Left common carotid artery plus branches (tissue), 1 donor: ENCODE measurements around a stretch of chr1.

DNA sequence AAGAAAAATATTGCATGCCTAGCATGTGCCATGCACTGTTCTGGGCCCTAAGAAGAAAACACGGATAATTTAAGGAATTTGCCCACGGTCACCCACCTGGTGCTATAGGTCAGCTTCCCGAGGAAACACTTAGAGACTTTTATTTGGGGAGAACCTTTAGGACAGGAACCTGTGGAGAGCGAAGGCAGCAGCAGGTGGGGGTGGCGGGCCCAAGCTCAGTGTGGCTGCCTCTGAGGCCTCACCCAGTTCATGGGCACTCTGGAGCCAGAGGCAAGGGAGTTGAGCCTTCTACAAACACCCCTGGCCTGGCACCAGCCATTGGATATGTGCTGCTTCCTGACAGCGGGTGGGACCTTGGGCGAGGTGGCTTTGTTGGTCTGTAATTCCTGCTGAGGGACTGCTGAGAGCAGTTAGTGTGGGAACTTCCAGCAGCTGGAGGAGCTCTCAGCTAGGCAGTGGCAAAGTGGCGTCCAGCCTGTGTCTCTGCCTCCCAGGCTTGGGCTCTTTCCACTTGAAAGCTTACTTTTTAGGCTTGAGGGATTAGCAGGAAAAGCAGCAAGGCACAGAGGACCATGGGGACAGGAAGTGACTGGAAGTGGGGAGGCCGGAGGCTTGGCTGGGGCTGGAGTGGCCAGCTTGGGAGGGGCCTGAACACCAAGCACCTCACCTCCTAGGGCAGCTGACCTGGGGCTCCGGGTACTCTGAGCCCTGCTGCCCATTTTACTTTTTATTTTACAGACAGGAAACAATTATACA is 19.1 kb downstream of the MRPL37 start:
- PRO-cap, result no peak

GRCh38 chr1:54242876-54243668 is 43.1 kb downstream of the MRPL37 start:
- PRO-cap, result no peak

GRCh38 chr1:54253444-54254211 is 53.7 kb downstream of the MRPL37 start:
- PRO-cap, result no peak

- PRO-cap, result no peak
These were observed 73.8 kb downstream of the MRPL37 start for GRCh38 chr1:54273772-54274212.

- PRO-cap, result no peak
These were observed 77.8 kb downstream of the MRPL37 start for GRCh38 chr1:54277771-54278250.

DNA sequence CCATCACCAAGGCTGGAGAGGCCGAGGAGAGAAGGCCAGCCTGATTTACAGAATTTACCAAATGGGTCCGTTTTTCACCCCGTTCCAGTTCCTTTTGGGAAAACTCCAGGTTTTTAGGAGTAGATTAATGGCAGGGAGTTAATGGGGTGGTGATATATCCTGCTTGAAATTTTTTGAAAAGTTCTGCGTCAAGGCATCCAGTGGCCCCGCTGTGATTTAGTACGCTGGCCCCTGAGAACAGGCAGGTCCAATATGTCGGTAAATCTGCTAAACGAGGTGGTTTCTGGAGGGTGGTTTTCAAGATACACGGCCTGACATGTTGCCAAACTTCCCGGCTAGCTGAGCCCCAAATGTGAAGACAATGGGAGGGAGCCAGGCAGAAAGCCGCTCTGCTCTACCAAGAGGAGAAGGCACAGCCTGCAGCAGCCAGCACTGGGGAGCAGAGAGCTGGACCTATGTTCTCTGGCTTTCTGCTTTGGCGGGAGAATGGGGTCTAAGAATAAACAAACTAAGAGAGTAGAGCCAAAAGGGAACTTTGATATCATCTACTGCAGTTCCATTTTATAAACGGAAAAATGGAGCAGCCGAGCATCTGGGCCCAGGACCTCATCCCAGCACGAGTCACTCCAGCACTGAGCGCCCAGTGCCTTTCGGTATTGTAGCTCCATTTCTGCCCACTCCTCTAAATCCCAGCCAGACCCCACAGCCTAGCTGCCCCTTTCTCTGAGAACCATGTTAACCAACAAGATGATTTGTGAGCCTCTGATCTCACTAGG is 124.8 kb downstream of the MRPL37 start:
- PRO-cap, result no peak

DNA sequence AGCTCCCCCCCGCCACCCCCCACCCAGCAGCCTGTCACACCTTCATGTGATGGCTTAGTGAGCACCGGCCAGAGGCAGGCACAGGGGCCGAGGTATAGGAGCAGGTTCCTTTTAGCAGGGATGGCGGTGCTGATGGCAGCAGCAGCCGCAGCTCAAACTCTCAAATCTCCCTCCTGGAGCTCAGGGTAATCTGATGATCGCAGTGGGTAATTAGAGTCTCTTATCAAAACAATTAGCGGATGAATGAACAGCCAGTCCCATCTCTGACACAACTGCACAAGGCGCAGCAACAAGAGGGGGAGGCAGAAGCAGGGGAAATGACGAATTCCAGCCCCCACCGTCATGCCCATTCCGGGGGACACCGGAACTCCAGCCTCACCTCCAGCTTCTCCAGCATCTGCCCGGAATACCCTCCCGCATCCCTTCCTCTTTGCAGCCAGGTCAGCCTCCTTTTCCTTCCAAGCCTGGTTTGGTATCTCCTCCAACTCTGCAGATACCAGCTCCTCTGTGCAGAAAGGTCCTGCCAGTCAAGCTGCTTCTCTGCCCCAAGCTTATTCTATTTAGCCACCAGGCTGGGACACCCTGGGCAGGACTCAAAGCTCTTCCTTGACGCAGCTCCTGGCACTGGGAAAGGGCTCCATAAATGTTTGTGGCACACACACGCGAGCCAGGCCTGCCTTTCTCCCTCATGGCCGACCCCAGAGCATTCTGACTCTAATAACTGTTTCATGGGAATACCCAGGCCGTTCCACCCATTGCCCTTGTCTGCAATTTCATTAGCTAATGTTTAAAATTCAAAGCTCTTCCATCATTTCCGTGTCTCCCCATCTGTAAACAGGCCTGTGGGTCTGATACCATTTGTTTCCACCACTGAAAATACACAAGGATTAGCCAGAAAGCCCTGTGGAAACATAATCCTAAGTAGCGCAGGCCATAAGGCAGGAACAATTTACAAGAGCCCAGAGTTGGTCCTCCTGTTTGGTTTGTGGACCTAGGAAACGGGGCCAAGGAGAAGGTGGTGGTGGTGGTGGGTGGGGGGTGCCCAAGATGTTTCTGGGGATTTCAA is 126.3 kb downstream of the MRPL37 start:
- PRO-cap, result no peak

- PRO-cap, result no peak
These were observed 145.0 kb downstream of the MRPL37 start for GRCh38 chr1:54344663-54345722.

DNA sequence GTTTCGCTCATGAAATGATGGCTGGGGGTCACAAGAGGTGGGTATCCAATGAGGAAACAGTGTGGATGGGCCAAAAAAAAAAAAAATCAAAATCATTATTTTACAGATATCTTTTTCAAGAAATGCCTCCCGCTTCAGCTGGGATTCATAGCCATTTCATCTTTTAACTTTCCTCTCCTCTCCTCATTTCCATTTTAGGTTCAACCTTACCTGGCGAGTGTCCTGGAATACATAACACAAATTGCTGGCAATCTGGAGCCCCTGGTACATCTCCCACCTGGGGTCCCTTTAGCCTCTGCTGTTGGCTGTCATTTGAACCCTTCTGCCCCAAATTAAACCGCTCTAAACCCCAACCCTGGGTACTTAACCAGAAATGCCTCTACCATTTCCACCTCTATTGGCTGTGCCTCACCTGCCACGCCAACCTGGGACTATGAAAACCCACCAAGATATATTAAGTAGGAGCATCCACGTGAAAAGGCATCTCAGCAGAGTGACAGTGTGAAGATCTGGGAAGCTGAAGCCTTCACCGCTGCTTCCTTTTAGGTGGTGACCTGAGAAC is 149.8 kb downstream of the MRPL37 start:
- PRO-cap, result no peak

DNA sequence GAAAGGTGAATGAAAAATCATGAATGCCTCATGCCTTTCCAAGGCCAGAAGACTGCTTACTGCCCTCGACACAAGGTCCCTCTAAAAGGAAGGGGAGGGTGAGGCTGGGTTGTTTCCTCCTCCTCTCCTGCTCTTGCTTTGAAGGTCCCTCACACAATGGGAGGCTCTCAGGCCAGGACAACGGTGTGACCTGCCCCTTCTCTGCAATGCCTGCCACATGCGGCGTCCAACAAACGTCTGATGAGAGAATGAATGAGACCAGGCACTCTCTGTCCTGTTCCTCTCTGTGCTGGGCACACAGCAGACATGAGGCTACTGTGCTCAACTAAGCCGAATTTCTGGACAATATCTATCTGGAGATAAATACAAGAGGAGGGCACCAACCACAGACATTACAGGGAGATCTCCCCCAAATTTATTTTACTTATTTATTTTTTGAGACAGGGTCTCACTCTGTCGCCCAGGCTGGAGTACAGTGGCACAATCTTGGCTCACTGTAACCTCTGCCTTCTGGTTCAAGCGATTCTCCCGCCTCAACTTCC is 155.0 kb downstream of the MRPL37 start:
- PRO-cap, result no peak

- PRO-cap, result no peak
These were observed 162.2 kb downstream of the MRPL37 start for GRCh38 chr1:54362125-54362699.

- PRO-cap, result no peak
These were observed 148.3 kb upstream of the ACOT11 start for GRCh38 chr1:54399601-54400346.

DNA sequence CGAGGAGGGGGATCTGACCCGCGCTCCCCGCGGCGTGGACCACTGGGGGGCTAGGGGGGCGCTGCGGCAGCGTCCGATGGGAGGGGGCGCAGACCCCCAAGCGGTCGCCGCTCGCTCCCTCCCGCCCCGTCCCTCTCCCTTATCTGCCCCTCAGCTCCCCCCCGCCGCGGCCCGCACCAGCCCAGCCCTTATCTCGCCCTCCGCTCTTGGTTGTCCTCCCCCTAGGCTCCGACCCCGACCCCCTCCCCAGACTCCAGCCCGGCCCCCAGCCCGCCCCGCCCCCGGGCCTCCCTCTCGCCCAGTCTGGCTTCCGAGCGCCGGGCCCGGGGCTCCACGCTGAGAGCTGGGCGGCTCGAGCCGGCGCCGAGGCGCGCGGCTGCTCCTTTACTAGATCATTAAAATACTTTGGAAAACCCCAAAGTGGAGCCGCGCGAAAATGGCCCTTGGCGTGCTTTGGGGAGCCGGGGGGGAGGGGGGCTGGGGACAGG is 141.3 kb upstream of the ACOT11 start:
- PRO-cap, result unidirectional peak, minus-strand start at position 397 of the sequence

DNA sequence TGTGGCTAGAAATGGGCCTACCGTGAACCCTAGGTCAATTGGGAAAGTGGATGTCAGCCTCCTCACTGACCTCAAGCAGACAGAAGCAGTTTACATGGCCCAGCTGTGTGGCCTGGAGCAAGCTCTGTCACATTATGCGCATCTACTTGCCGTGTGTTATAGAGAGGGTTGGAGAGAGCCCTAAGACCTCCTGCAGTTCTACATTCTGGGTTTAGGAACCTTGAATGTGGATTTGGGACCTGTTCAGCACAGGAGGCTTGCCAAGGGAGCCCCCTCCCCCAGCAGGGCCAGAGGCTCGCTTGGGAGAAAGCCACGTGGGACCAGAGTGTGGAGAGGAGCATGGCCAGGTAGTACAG is 20.7 kb downstream of the PARS2 start:
- PRO-cap, result no peak

- PRO-cap, result no peak
These were observed 1.8 kb upstream of the LEXM start for GRCh38 chr1:54803907-54804561.

DNA sequence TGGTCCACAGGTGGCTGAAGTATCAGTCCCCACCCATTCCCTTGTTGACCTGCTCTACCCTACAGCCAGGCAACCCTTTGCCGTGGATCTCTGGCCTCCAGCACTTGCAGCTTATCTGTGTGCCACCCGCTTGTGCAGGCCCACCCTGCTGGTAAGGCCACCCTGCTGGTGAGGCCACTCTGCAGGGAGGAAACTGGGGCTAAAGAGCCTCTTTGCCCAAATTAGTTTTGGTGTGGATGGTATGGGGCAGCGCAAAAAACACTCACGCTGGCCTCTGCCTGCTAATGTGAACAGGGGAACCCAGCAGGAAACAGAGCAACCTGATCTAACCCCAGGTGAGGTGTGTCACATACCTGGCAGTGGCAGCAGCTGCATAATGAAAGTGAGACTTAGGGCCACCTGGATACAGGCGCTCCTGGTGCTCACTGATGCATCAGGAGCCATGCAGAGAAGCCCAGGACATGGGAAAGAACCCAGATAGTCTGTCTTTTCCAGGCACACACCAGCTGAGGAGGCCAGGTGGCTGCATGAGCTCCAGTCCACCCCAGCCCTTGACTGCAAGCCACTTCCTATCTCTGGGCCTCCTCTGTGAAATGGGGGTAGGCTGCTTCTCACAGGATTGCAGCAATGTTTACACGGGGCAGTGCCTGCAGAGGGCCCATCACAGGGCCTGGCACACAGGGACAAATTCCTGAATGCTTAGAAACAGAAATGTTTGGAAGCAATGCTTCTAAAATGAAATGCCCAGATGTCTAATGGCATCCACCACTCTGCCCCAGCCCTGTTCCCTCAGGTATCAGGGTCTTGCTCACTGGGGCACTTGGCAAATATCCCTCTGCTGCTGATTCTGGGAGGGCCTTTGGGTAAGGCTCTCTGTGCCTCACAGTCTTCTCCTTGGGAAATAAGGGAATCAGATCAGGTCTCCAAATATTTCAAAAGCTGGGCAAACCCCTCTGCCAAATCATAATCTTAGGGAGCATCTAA is 20.1 kb downstream of the DHCR24 start:
- PRO-cap, result no peak

GRCh38 chr1:55096957-55097271 is 57.6 kb downstream of the PCSK9 start:
- PRO-cap, result no peak

GRCh38 chr1:55166459-55167276 is 48.5 kb downstream of the USP24 start:
- PRO-cap, result no peak

- PRO-cap, result no peak
These were observed 956 bp upstream of the USP24 start for GRCh38 chr1:55216021-55216619.

- PRO-cap, result no peak
These were observed 2.2 kb upstream of the USP24 start for GRCh38 chr1:55217346-55217839.